ENCODE data around the genes AATK and NDUFAF8.

DNA sequence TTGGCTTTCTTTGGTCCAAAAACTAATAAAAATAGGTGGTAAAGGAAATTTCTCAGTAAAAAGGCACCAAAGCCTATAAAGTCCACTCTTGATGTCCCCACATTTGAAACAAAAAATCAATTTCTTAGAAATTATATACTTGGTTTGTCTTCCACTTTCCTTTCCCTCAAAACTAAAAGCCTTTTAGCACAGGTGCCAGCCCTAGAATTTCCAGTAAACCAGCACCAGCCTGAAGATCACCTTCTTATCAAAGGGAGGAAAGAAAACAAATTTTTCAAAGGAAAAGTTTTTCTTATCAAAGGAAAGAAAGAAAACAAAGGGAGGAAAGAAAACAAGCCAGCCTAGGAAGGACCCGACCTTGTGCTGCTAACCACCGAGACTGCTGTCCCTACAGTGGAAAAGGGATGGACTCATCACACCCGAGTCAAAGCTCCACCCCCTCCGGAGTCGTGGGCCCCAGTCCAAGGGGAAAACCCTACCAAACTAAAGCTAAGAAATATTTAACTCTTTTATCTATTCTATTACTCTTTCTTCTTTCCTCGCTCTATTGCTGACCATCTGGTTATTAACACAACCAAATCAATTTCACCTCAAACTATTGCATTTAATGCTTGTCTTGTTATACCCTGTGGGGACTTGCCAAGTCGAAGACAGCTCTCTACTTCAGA is 6.2 kb upstream of the ENDOV start:
- RRBS, result no CpG with 5 or more reads among the region's 7 CpGs

GRCh38 chr17:80414622-80414931 is 390 bp upstream of the ENDOV start:
- RRBS, result 2% methylated on average over 19 of the region's 27 CpGs

DNA sequence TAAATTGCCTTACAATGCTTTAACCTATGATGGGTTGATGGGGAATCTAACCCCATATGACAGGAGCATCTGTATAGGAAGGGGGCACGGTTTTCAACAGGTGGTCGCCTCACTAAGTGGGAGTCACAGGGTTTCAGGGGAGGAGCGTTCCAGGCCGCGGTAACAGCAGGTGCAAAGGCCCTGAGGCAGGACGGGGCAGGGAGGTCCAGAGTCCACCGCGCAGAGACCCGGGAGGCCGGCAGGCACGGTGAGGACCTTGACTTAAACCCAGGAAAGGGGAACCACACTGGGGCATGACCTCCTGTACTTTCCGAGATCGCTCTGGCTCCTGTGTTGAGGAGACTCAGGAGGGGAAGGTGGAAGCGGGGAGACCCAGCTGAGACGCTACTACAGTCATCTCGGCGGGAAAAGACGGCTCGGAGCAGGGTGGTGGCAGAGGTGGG is 22.5 kb downstream of the NPTX1 start:
- RRBS, result no CpG with 5 or more reads among the region's 19 CpGs

- RRBS, result no CpG with 5 or more reads among the region's 11 CpGs
Observed at GRCh38 chr17:80739214-80739789, 194.7 kb downstream of the RPTOR start.

GRCh38 chr17:80751439-80752092 is 206.9 kb downstream of the RPTOR start:
- RRBS, result no CpG with 5 or more reads among the region's 20 CpGs

- RRBS, result no CpG with 5 or more reads among the region's 21 CpGs
Observed at GRCh38 chr17:80822862-80823530, 168.6 kb upstream of the CHMP6 start.

- RRBS, result no CpG with 5 or more reads among the region's 6 CpGs
Observed at GRCh38 chr17:80824548-80824898, 167.1 kb upstream of the CHMP6 start.

DNA sequence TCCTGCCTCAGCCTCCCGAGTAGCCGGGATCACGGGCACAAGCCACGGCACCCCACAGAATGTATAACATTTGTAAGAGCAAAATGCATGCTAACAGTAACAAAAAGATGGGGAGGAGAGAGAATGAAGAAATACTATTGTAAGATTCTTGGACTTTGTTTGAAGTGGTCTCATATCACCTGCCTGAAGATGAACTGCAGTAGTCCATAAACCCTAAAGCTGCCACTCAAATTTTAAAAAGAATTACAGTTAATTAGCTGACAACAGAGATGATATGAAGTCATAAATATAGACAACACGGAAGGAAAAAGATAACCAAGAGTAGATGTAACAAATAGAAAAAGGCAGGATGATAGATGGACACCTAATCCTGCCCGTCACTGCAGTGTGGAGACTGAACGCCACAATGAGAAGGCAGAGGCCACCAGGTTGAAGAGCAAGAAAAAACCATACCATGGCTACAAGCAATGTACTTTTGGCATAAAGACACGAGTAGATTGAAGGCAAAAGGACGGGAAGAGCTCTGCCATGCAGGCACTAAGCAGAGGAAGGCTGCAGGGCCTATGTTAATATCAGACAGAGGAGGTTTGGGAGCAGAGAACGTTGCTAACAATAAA is 126.6 kb upstream of the CHMP6 start:
- RRBS, result no CpG with 5 or more reads among the region's 10 CpGs

DNA sequence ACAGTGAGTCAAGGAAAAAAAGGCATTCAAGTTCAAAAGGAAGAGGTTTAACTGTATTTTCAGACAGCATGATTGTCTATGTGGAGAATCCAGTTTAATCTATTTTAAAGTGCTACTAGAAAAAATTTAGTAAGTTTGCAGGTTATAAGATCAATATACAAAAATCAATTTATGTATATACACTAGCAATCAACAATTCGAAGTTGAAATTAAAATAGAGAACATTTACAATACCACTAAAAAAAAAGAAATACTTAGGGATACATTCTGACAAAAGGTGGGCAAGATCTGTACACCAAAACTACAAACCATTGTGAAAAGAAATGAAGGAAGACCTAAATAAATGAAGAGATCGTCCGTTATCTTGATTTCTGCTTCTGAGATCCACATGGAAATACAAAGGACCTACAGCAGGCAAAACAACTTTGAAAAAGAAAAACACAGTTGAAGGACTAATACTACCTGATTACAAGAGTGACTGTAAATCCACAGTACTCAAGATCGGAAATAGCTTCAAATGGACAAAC is 124.0 kb upstream of the CHMP6 start:
- RRBS, result no CpG with 5 or more reads among the region's 4 CpGs

DNA sequence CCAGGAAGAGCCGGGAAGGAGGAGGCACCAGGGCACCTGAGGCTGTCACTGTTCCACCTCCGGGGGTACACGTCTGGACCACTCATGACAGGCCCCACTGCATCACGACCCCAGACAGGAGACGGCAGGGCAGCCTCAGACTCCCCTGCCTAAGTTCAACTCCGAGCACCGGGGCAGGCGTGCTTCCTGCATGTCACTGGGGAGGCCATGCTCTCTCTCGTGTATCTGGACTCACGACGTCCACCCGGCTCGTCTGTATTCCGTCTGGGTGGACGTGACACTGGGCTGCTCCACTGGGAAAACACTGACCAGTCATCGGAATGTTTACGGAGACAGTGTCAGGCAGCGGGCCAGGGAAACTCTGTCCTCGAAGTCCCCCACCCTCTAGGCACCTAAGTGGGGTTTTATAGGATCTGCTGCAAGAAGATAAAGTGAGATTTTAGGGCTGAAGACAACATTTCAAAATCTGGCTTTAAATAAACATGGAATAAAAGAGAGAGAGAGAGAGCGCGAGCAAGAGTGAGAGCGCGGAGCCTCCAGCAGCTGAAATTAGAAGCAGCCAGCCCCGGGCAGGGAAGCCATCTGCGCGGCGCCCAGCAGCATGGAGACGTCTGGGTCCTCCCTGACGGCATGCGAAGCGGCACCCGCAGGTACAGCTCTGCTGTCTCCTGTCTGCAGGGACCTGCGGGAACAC is 8.2 kb upstream of the BAIAP2 start:
- RRBS, result 48% methylated on average over 8 of the region's 33 CpGs

- RRBS, result 6% methylated on average over 3 of the region's 31 CpGs
Observed at GRCh38 chr17:81064662-81065888, 30.1 kb downstream of the BAIAP2 start.

DNA sequence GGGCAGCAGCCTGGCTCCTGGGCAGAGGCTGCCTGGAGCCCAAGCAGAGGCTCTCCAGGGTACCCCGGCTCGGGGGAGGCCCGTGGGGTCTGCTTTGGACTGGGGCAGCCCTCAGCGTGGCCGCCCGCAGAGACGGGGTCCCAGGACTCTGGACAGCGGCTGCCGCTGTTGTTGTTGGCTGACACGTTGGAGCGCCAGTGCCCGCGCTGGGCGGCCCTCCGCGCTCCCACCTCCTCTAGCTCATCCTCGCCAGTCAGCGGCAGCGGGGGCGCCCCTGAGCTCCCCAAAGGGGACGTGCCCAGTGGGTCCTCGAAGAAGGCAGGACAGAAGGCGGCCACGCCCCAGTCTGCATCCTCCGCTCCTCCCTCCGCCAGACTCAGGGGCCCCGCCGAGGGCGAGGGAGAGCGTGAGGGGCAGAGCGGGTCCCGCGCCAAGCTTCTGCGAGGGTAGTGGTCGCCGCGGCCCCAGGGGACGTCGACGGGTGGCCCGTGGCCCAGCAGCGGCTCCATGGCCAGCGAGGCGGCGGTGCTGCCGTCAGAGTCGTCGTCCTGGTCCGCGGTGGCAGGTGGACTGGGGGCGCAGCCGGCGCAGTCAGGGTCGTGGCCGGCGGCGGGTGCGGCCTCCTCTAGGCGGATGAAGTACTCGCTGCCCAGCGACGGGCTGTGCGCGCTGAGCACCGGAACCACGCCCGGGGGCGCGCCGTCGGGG is 43.4 kb upstream of the PVALEF start:
- RRBS, result 9% methylated on average over 17 of the region's 71 CpGs

- RRBS, result no CpG with 5 or more reads among the region's 13 CpGs
Observed at GRCh38 chr17:81154854-81155190, 10.5 kb upstream of the PVALEF start.

DNA sequence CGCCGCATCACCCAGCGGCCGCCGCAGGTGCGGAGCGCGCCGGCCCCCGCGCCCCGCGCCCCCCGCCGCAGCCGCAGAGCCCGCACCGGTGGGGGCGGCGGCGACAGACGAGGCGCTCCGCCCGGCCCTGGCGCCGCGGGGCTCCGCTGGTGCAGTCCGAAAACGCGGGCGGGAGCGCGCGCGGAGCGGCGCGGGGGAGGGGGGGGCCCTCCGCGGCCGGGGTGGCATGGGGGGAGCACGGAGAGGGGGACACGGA is at the start of gene AATK:
Gene AATK, minus strand, starts transcription at position 158 of the 256 bp plus-strand sequence.
- RRBS, result 3% methylated on average over 25 of the region's 45 CpGs

DNA sequence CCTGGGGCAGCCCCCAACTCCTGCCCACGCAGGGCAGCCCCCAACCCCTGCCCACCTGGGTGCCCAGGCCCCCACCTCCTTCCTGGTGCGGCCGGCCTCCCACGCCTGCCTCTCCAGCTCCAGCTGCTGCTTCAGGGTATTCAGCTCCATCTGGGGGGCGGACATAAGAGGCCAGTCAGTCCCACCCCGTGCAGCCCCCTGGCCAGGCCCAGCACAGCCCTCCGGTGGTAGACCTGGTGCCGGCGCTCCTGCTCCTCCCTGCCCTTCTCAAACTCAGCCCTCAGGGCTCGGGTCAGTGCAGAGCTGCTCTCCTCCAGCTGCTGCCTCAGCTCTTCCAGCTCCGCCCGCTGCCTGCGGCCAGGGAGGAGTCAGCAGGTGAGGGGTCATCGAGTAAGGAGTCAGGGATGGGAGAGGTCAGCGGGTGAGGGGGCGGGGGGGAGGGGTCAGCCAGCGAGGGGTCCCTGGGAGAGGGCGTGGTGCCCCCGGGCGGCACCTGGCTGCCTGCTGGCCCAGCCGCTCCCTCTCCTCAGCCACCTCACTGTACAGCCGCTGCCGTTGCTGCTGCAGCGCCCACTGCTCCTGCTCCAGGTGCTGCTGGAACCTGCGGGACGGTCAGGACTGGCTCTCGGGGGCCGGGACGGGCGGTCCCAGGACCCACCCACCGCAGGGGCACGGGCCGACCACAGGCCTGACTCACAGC is 26.4 kb upstream of the AATK start:
- RRBS, result 24% methylated on average over 4 of the region's 33 CpGs

- RRBS, result 88% methylated on average over 10 of the region's 39 CpGs
Observed at GRCh38 chr17:81196711-81197468, 25.9 kb downstream of the CEP131 start.

DNA sequence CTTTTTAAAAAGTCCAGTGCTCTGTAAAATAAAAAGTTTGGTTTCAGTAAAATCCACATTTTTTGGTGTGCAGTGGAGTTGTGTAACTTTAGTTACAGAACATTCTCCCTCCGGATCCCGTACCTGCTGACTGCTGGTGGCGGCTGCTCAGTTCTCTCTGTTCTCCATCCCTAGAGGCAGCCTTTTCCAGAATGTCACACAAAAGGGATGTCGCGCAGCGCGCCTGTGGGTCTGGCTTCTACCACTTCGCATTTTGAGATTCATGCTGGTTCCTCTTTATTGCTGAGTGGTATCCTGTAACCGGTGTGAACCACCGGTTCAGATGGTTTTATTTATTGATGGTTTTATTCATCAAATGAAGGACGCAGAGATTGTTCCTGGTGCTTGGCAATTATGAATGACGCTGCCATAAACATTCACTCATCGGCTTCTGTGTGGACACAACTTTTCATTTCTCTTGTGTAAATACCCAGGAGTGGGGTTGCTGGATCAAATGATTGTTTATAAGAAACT is 1.0 kb upstream of the CEP131 start:
- RRBS, result no CpG with 5 or more reads among the region's 13 CpGs

GRCh38 chr17:81239160-81240497 is at the start of gene NDUFAF8:
Gene NDUFAF8, plus strand, starts transcription at chr17:81239318.
- RRBS, result 18% methylated on average over 12 of the region's 92 CpGs

DNA sequence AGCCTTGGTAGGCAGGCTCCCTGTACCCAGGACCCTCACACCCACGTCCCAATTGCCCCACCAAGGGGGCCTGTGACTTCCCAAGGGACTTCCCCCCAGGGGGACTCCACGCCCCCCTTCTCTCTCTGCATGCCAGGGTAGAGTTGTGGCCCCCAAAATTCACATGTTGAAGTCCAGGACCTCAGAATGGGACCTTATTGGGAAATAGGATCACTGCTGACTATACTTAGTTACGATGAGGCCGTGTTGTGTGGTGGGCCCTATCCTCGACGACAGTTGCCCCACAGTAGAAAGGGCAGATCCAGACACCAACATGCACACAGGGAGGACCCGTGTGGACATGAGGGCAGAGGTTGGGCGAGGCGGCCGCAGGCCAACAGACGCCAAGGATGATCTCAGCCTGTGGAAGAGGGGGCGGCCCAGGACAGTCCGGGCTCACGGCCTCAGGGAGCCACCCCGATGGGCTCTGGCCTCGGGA is 8.9 kb upstream of the SLC38A10 start:
- RRBS, result no CpG with 5 or more reads among the region's 16 CpGs

DNA sequence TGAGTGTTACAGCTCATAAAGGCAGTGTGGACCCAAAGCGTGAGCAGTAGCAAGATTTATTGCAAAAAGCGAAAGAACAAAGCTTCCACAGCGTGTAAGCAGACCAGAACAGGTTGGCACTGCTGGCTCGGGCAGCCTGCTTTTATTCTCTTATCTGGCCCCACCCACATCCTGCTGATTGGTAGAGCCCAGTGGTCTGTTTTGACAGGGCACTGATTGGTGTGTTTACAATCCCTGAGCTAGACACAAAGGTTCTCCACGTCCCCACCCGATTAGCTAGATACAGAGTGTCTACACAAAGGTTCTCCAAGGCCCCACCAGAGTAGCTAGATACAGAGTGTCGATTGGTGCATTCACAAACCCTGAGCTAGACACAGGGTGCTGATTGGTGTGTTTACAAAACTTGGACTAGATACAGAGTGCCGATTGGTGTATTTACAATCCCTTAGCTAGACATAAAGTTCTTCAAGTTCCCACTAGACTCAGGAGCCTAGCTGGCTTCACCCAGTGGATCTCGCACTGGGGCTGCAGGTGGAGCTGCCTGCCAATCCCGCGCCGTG is 43.7 kb upstream of the BAHCC1 start:
- RRBS, result no CpG with 5 or more reads among the region's 12 CpGs

Measured in amniotic epithelial cell (primary cell).